ENCODE results near the genes RNPEP and RABIF.

DNA sequence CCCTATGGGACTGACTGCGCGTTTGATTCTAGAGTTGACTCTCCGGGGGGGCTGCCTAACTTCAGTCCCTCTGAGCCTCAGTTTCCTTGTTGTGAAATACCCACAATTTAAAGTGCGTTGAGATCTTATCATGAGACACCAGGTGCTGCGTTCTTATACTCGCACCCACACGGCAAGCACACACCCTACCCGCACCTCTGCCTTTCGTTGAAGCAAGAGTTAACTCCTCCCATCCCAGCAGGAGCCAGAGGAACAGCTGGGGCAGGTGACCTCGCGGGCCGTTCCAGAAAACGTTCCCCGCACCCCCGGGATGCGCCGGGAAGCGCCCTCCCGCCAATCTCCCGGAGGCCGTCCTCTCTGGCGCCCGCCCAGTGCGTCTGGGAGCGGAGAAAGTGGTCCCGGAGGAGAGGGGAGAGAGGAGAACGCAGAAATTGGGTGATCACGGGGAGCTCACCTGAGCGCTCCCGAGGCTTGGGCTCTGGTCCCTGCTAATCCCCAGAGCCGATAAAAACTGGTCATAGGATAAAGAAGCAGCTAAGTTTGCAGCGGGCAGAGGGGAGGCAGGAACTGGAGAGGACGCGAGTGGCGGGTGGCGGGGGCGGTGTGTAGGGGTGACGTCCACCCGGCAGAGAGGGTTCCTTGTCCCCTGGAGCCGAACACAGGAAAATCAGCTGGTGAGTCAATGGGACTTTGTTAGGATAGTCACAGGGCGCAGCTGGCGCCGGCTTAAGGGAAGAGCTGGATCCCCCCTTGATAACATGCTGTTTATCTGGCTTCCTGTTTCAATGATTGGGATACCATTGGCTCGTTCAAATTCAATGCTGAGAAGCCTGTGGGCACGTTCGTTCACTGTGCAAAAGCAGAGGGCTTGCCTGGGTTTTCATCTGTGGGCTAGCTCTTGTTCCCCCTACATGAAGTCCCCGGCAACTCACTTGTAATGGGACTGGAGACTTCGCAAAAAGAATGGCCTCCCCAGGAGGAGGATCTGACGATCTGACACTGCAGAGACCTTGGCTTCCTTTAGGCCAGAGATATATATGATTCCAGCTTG lies 963 bp downstream of the NAV1 start:
- PRO-cap, 3 experiments = peak in 1 of 3 experiments; most common minus-strand start position 660 of the sequence (in 1)
- RAMPAGE, long total RNA, 2 experiments = no peak in any of the 2 experiments
- RRBS = 3% methylated on average over 15 of the region's 49 CpGs

DNA sequence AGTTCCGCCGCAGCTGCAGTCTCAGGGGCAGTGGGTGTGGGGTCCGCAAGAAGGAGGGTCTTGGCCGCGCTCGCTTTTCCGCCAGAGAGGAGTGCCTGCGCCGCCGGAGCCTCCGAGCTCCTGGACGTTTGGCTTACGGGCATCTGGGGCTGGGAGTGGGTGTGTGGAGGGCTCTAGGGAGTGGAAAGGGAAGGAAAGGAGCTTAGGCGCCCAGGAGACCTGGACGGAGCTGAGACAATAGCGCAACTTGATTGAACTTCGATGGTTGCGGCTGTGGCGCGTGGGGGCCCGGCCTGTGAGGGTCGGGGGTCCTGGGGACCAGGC lies 88.8 kb upstream of the IPO9 start:
- PRO-cap, 3 experiments = no peak in any of the 3 experiments
- RAMPAGE, long total RNA, 2 experiments = no peak in any of the 2 experiments
- RRBS = 3% methylated on average over 2 of the region's 22 CpGs

GRCh38 chr1:201899915-201901164 lies 11.6 kb downstream of the SHISA4 start:
- PRO-cap, 3 experiments = no peak in any of the 3 experiments
- RAMPAGE, long total RNA, 2 experiments = no peak in any of the 2 experiments
- RRBS = no CpG with 5 or more reads among the region's 14 CpGs

DNA sequence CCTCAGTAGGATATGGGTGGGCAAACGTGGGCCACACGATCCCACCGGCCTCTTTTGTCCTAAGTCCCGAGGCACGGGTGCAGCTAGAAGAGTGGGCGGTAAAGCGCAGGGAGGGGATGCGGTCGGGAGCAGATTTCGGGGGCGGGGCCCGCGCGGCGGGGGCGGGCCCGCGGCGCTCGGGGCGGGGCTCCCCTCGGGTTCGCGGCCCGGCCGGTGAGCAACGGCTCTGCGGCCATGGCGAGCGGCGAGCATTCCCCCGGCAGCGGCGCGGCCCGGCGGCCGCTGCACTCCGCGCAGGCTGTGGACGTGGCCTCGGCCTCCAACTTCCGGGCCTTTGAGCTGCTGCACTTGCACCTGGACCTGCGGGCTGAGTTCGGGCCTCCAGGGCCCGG lies at the start of gene RNPEP:
TSS of gene RNPEP (plus strand) at position 216 of the 392 bp plus-strand sequence.
- PRO-cap, 3 experiments = peak in 3 of 3 experiments; most common plus-strand start position 262 of the sequence (in 3); most common minus-strand start position 284 of the sequence (in 1)
- RAMPAGE, long total RNA, 2 experiments = no peak in any of the 2 experiments
- RRBS = 2% methylated on average over 21 of the region's 46 CpGs

- PRO-cap, 3 experiments = no peak in any of the 3 experiments
- RAMPAGE, long total RNA, 2 experiments = no peak in any of the 2 experiments
- RRBS = no CpG with 5 or more reads among the region's 1 CpG
Observed at GRCh38 chr1:202113410-202113977, 9.2 kb upstream of the GPR37L1 start.

DNA sequence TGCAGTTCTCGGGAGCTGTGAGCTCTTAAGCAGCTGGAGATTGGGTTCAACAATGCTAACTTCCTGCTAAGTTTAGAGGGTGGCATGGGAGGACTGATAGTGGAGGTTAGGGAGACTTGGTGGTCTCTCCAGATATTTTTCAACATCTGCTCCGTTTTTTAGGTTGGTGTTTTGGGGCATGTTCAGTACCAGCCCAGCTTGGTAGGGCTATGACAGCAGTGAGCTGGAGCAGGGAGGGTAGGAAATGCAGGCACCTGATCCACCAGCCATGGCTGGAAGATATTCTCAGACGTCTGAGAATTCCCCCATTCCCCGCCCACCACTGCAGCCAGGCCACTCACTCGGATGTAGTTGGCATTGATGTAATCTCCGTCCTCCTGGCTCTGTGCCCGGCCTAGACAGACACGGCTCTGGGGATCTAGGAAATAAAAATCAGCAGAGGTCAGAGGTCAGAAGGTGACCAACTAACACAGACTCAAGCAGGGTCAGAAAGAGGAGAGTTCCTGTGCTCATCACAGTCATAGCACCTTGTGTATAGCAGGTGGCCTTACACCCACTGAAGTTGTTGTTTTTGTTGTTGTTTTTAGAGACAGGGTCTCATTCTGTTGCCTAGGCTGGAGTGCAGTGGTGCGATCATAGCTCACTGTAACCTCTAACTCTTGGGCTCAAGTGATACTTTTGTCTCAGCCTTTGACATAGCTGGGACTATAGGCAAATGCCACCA lies 5.0 kb downstream of the PTPN7 start:
- PRO-cap, 3 experiments = no peak in any of the 3 experiments
- RAMPAGE, long total RNA, 2 experiments = no peak in any of the 2 experiments
- RRBS = no CpG with 5 or more reads among the region's 9 CpGs

DNA sequence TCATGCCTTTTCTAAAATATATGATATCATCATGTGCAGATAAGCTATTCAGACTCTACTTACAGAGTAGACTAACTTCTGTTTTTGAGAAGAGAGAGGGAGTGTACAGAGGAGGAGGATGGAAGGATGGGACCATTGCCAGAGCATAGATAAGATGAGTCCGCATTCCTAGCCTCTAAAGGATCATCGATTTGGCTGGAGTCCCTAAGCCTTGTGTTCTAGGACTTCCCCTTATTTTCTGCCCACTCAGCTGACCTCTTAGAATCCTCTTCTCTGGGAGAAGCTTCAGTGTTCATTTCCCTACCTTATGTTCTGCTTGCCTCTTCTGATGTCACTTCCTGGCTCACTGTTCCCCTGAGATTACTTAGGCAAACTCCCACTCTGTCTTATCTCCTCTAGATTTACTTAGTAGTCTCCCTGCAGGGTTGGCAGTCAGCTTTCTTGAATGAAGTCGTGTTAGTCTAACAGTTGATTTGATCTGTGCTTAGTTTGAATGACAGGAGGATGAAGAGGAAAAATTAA lies 156.7 kb downstream of the SYT2 start:
- PRO-cap, 3 experiments = no peak in any of the 3 experiments
- RAMPAGE, long total RNA, 2 experiments = start-site peak on the minus strand in 1 of 2 experiments, centred at position 333 of the sequence, 10 reads per replicate
- RRBS = no CpG with 5 or more reads among the region's 3 CpGs

GRCh38 chr1:202576737-202577251 lies 133.5 kb downstream of the SYT2 start:
- PRO-cap, 3 experiments = no peak in any of the 3 experiments
- RAMPAGE, long total RNA, 2 experiments = no peak in any of the 2 experiments
- RRBS = no CpG with 5 or more reads among the region's 1 CpG

DNA sequence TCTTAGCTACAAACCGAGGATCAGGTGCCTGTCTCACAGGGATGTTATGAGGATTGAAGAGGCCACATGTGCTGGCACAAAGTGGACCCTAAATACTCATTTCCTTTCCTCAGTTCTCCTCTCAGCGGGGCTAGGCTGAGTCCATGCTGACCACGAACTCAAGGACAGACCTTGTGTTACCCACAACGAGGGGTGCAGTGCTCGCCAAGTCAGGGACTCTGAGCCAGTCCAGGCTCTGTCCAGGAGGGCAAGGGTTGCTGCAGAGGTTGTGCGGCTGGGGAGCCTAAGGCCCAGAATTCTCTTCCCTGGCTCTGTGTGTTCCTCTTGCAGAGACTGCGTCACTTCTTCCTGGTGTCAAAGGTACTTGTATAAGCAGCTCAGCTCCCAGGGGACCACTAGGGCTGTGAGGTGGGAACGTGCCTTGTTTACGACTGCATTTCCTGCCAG lies 83.4 kb downstream of the SYT2 start:
- PRO-cap, 3 experiments = no peak in any of the 3 experiments
- RAMPAGE, long total RNA, 2 experiments = no peak in any of the 2 experiments
- RRBS = no CpG with 5 or more reads among the region's 9 CpGs

DNA sequence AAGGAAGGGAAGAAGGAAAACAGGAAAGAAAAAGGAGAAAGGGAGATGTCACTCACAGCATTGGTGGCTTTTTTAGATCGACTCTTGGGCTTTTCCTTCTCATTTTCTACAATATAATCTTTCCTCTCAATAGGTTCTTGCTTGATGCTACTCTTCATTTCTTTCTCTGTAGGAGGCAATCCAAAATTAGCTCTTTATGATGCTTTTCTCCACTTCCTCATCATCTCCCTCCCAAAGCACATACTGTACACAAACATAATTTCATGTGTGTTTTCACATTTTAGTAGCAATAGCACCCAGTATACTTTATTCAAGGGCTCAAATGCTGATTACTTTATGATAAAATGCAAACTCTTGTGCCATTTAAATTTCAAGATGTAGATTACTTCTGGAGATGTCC lies 45.6 kb downstream of the KDM5B start:
- PRO-cap, 3 experiments = no peak in any of the 3 experiments
- RAMPAGE, long total RNA, 2 experiments = no peak in any of the 2 experiments
- RRBS = no CpG with 5 or more reads among the region's 1 CpG

- PRO-cap, 3 experiments = peak in 3 of 3 experiments; most common plus-strand start chr1:202889186 (in 3); most common minus-strand start chr1:202889122 (in 2)
- RAMPAGE, long total RNA, 2 experiments = start-site peak on the minus strand in 2 of 2 experiments, at chr1:202889068-202889247 at its widest, 896 to 931 reads per replicate
- RRBS = 0% methylated on average over 3 of the region's 39 CpGs
Observed at GRCh38 chr1:202888967-202889644, at the start of gene RABIF. Gene RABIF (minus strand): TSS chr1:202889149.

- PRO-cap, 3 experiments = no peak in any of the 3 experiments
- RAMPAGE, long total RNA, 2 experiments = no peak in any of the 2 experiments
- RRBS = no CpG with 5 or more reads among the region's 3 CpGs
Observed at GRCh38 chr1:202891862-202892506, 3.0 kb upstream of the RABIF start.

DNA sequence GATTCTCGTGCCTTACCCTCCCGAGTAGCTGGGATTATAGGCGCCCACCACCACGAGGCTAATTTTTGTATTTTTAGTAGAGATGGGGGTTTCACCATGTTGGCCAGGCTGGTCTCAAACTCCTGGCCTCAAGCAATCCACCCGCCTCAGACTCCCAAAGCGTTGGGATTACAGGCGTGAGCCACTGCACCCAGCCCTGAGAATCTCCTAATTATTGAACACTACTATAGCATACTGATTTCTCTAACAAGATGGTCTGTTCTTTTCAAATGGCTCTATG lies 13.2 kb upstream of the KLHL12 start:
- PRO-cap, 3 experiments = no peak in any of the 3 experiments
- RAMPAGE, long total RNA, 2 experiments = no peak in any of the 2 experiments
- RRBS = no CpG with 5 or more reads among the region's 7 CpGs

GRCh38 chr1:202963489-202964098 lies 3.5 kb downstream of the CYB5R1 start:
- PRO-cap, 3 experiments = no peak in any of the 3 experiments
- RAMPAGE, long total RNA, 2 experiments = no peak in any of the 2 experiments
- RRBS = 80% methylated on average over 1 of the region's 4 CpGs

GRCh38 chr1:203008275-203008912 lies 1.2 kb downstream of the TMEM183A start:
- PRO-cap, 3 experiments = no peak in any of the 3 experiments
- RAMPAGE, long total RNA, 2 experiments = start-site peak on the plus strand in 1 of 2 experiments, at chr1:203008720-203008726 at its widest, 41 reads per replicate
- RRBS = no CpG with 5 or more reads among the region's 3 CpGs

- PRO-cap, 3 experiments = no peak in any of the 3 experiments
- RAMPAGE, long total RNA, 2 experiments = no peak in any of the 2 experiments
- RRBS = no CpG with 5 or more reads among the region's 11 CpGs
Observed at GRCh38 chr1:203177231-203178026, 1.8 kb upstream of the MYBPH start.

DNA sequence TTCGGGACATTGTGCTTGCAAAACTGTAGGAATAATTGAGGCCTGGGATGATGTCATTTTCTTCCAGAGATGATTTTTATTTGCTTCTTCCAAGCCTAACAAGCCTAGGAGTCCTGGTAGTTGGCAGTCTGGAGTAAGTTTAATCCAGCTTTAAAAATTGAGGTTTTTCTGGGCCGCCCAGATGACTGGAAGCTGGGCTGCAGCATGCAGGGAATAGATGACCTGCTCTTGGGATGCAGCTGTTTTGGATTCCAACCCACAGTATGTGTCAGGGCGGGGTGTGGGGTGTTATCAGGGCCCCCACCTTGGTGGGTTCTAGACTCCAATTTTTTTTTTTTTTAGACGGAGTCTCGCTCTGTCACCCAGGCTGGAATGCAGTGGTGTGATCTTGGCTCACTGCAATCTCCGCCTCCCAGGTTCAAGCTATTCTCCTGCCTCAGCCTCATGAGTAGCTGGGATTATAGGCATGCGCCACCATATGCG lies 34.8 kb upstream of the CHIT1 start:
- PRO-cap, 3 experiments = no peak in any of the 3 experiments
- RAMPAGE, long total RNA, 2 experiments = no peak in any of the 2 experiments
- RRBS = no CpG with 5 or more reads among the region's 8 CpGs

DNA sequence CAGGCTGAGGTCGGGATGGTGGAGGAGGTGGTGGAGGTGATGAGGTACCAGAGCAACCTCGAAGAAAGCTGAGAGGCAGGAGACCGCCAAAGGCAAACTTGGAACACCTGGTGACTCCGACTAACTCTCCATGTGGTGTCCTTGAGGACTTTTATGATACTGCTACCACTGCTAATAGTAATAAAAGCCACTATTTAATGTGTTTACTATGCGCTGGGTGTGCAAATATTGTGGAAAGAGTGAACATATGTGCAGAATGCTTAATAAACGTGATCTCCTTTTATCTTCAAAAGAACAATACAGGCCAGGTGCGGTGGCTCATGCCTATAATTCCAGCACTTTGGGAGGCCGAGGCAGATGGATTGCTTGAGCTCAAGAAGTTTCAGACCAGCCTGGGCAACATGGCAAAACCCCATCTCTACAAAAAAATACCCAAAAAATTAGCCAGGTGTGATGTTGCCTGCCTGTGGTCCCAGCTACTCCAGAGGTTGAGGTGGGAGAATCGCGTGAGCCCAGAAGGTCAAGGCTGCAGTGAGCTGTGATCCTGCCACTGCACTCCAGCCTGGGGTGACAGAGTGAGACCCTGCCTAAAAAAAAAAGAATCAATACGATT lies 16.7 kb upstream of the BTG2 start:
- PRO-cap, 3 experiments = no peak in any of the 3 experiments
- RAMPAGE, long total RNA, 2 experiments = no peak in any of the 2 experiments
- RRBS = no CpG with 5 or more reads among the region's 11 CpGs

GRCh38 chr1:203320268-203321383 lies 15.3 kb downstream of the BTG2 start:
- PRO-cap, 3 experiments = no peak in any of the 3 experiments
- RAMPAGE, long total RNA, 2 experiments = no peak in any of the 2 experiments
- RRBS = no CpG with 5 or more reads among the region's 9 CpGs

DNA sequence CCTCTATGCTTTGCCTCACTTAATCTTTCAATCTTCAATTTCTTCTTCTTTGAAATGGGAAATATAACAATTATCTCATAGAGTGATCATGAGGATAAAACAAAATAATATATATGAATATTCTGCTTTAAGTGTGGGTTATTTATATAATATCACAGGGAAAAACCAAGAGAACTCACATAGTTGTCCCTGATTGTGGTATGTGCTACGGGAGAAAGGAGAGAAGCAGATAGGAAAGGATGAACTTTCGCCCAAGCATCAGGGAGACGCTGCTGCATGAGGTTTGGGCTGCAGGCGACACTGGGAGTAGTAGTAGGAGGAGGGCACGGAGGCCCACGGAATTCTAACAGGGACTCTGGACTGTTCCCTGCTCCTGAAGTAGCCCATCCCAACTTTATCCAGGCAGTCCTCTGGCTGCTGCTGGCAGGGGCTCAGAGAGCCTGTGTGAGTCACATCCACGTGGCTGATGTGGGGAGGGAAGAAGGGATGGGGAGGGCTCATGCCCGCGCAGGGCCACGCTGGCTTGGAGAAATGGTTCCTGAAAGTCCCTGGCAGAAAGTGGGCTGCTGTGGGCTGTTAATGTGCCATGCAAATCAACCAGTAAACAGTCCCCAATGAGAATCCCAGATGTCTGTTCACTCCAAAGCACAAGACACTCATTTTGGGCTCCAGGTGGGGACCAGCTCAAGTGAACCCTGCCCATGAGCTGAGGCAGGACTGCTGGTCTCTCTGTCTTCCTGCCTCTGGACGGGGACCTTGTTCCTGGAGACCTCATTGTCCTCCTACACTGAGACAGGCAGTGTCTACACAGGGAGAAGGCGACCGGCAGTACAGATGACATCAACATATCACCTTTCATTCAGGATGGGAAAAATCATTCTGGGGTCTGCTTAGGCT lies 57.5 kb upstream of the FMOD start:
- PRO-cap, 3 experiments = peak in 2 of 3 experiments; most common plus-strand start position 479 of the sequence (in 2); most common minus-strand start position 396 of the sequence (in 2)
- RAMPAGE, long total RNA, 2 experiments = no peak in any of the 2 experiments
- RRBS = no CpG with 5 or more reads among the region's 13 CpGs

All from testis (tissue), 5 donors.